Epithelial cell of esophagus (primary cell): ENCODE measurements around a stretch of chr9.

- RRBS = no CpG with 5 or more reads among the region's 22 CpGs
These were observed 2.3 kb upstream of the PTGDS start for GRCh38 chr9:136974665-136975650.

DNA sequence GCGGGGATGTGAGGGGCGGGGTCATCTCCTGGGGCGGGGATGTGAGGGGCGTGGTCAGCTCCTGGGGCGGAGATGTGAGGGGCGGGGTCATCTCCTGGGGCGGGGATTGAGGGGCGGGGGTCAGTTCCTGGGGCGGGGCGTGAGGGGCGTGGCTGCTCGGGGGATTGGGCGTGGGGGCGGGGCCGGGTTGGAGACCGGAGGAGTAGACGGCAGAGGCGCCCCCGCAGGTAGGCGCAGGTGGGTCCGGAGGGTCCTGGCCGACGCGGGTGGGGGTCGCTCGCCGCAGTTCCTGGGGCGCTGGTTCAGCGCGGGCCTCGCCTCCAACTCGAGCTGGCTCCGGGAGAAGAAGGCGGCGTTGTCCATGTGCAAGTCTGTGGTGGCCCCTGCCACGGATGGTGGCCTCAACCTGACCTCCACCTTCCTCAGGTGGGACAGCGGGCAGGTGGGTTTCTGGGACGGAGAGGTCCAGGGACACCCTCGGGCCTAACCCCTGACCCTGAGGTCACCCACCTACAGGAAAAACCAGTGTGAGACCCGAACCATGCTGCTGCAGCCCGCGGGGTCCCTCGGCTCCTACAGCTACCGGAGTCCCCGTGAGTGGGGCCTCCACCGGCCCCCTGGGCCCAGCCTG, 1.5 kb downstream of the PTGDS start:
- RRBS = 8% methylated on average over 16 of the region's 46 CpGs

DNA sequence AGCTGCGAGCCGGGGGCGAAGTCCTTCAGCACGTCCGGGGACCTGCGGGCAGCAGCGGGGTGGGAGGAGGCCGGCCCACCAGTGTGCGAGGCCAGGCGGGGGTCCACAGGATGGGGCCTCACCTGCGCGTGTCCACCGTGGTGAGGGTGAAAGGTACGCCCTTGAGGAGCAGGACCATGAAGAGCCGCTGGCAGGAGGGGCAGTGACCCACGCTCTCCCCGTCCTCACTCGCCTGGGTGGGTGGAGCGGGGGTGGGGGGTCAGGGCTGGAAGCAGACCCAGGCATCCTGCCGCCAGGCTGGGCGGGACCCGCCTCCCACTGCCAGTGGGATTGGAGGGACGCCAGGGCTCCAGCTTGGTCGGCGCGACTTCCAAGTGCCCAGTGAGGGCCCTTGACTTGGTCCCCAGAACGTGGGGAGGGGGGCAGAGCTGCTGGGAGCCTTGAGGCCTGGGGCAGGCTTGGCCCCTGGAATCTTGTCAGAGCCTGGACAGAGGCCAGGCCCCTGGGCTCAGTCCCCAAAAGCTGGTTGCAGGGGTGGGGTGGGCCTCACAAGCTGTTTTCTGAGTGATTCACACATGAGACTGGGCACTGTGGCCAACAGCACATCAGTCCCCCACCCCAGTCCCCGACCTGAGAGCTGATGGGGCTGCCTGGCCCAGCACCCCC, 709 bp downstream of the CLIC3 start:
- RRBS = 25% methylated on average over 3 of the region's 28 CpGs

DNA sequence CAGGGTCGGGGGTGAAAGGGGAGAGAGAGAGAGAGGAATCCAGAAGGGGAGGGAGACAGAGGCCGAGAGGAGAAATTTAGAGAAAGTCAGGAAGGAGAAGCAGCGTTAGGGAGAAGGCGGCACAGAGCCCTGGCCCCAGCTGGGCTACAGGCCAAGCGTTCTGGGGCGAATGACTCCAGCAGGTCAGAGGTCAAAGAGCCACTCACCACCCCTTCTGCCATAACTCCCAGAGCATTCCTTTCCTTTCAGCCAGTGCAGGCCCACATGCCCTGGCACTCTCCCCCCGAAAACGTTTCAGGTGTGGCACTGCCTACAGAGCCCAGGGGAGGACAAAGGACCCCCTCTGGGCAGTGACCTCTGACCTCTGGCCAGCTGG, 5.0 kb downstream of the ABCA2 start:
- RRBS = no CpG with 5 or more reads among the region's 8 CpGs

DNA sequence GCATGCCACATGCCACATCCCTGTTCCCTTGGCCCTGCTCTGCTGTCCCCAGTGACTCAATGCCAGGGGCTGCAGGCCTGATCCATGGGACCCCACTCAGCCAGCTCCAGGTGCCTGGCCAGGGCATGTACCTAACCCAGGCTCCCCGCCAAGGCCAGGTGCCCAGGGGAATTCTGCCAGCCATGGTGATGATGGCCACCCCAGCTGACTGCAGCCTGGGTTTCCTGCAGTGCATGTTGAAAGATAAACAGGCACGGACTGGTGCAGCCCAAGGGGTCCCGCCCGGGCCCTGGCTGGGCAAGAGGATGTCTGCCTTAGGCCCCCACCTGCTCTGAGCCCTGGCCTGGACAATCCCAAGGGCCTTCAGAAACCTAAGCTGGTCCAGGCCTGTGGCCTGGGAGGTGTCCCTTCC, 1.2 kb downstream of the ABCA2 start:
- RRBS = no CpG with 5 or more reads among the region's 4 CpGs

- RRBS = 13% methylated on average over 6 of the region's 20 CpGs
These were observed 2.8 kb upstream of the FUT7 start for GRCh38 chr9:137034569-137035158.

DNA sequence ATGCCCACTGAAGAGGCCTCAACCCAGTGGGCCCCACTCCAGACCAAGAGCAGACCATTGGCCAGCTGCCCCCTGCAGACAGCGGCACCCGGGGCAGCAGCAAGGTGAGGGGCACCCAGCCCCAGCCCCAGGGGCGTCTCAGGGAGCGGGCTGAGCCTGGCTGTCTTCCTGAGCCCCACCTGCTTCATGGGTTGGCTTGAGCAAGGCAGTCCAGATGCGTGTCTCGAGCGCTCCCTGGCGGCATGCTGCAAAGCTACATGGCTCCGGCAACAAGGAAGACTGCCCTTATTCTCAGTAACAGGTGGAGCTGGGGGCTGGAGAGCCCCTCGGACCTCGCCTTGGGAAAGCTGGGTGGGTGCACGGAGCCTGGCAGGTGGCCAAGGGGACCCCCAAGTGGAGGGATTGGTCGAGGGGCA, 3.3 kb upstream of the FUT7 start:
- RRBS = 0% methylated on average over 2 of the region's 13 CpGs

DNA sequence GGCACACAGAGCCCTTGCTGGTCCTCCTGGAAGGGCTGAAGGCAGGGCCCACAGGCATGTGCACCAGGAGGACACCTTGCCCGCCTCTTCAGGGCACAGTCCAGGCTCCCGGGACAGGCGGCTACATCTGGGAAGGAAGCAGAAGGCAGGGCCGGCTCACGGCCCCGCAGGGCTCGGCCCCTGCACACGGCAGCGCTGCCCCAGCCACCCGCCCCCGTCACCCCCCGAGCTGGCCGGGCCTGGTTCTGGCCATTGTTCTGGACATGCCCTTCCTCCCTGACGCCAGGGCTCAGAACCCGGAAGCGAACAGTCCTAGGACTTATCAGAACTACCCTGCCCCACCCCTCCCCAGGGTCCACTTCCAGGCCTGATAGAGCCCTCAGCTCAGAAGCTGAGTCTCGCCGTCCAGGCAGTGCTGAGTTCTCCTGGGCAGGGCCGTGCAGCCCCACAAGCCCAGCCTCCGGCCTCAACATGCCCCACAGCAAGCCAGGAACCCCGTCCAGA, 3.0 kb downstream of the NPDC1 start:
- RRBS = 88% methylated on average over 3 of the region's 21 CpGs

DNA sequence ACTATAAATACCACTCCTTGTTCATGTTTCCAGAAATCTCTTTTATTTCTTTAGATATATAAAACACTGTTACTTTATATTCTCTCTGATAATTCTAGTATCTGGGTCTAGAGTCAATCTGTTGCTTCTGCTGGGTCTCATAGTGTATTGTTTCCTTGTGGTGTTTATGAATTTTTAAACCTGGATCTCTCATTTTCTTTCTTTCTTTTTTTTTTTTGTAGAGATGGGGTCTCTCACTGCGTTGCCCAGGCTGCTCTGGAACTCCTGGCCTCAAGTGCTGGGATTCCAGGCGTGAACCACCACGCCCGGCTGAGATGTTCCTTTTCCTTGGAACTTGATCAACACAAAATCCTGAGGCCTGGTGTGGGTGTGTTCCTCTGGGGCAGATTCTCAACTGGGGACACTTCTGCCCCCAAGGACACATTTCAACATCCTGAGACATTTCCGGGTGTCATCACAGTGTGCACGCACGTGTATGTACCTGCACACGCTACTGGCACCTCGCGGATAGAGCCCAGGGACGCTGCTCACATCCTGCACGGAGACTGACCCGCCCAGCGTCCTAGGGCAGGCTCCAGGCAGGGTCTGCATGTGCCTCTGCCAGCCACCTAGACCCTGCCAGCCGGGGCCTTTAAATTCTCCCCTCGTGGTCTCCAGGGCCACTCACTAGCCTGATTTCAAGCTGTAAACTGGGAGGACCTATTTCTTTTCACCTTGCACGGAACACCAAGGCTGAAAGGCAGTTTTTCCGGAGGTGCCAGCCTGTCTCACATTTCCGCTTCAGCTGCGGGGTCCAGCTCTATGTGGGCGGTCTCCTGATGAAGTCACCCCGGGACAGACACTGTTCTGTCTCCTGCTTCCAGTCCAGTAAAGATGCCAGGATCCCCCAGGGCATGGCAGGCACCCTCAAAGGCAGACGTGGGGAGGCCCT, 8.0 kb downstream of the SAPCD2 start:
- RRBS = no CpG with 5 or more reads among the region's 23 CpGs

DNA sequence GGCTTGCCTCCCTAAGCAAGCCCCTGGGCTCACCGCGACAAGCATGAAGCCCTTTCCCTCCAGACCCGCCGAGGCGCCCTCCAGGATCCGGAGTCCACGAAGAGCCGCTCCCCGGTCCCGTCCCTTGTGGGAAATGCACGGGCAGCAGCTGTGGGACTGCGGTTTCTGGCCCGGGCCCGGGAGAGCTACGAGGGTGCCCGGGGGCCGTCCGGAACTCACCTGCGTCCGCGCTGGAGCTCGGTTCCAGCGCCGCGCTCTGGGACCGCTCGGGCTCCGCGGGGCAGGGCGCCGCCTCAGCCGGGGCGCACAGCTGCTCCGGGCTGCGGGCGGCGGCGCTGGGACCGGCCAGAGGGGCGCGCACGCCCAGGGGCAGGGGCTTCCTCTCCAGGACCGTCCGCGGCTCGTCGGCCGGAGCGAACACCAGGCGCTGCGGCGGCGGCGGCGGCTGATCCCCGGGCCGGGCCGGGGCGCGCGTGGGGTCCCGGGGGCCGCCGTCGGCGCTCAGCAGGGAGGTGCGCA, 627 bp downstream of the SAPCD2 start:
- RRBS = 1% methylated on average over 39 of the region's 67 CpGs

DNA sequence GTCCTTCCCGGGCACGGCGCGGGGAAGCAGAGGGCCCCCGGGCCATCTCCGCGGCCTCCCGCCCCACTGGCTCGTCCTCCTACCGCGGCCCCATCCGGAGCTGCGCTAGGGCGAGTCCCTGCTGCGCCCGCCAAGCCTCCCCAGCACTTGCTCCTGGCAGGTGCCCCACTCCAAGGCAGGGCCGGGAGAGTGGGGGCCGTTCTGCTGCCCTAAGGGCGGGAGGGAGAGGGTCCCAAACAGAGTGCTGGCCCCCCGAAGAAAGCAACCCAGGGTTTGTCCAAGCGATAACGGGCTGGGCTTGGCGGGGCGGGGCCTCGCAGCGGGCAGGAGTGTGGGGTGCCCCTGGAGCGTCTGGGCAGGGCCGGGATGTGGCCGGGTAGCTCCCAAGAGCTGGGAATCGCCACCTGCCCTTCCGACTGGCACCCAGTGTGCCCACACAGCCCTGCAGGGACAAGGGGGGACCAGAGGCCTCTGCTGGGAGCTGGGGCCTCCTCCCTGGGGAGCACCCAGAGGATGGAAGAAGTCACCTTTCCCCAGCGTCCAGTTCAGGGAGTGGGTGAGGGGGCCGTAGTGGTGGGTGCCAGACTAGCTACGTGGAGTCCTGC, 461 bp upstream of the DPP7 start:
- RRBS = 3% methylated on average over 14 of the region's 34 CpGs

DNA sequence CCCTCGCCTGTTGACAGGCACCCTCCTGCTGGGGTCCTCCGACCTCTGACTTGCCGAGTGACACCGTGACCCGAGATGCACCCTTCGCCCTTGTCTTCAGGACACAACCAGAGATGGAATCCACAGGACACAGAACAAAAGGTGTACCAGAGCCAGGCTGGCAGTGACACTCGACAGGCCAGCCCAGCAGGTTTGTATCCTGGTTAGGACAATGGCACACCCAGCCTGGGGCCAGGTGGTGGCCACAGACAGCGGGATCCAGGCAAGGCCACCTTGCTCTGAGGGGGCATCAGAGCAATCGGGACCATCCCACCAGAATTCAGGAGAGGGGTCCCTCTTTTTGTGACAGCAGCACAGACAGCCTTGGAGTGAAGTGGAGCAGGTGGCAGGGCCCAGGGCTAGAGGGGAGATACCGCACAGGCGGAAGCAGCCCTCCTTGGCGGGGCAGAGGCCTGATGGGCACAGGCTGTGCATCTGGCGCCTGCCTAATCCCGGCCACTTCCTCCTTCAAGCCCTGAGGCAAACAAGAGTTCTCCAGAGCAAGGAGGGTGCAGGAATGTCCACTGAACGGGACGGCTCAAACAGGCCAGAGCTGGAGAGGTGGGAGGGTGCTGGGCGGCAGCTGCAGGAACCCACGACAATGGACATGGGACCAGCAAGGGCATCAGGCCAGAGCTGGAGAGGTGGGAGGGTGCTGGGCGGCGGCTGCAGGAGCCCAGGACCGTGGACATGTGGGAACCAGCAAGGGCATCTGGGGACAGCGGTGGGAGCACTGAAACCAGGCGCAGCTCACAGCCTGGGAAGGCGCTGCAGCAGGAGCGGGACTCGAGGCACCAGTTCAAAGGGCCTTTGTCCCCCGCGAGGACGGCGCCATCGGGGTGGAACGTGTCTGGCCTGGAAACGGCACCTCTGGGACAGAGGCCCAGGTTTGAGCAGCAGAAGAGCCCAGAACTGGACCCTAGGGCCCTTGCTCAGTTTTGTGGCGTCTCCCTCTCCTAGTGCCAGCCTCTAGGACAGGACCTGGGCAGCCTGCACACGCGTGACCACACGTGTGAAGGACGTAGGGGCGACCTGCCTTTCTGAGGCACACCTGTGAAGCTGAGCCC, 1.6 kb upstream of the TMEM210 start:
- RRBS = no CpG with 5 or more reads among the region's 39 CpGs

DNA sequence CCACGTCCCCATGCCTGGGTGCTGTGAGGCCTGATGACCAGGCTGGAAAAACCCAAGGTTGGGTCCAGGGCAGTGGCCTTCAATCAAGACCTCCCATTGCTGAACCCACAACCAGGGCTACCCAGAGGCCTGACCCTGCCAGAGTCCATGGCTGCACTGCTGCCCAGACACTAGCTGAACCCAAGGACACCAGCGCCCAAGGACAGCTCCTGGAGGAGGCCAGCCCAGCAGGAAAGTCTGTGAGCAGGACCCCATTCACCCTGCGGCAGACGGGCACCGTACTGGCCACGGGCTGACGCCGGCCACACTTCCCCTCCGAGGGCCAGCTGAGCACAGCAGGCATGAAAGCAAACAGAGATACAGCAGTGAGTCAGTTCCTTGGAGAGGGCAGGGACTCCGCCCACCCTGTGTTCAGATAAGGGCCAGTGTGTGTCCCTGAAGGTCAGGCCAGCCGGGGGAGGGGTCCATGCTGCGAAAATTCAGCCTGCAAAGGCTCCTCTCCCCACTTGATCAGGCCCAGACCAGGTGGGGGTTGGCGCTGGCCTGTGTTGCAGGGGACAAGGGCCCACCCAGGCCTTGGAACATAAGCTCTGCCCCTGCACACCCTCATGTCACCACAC, 1.5 kb downstream of the ENSG00000284976 start:
- RRBS = no CpG with 5 or more reads among the region's 13 CpGs

GRCh38 chr9:137223243-137224351, 1.4 kb upstream of the CYSRT1 start:
- RRBS = 2% methylated on average over 13 of the region's 67 CpGs

- RRBS = no CpG with 5 or more reads among the region's 30 CpGs
These were observed 1.8 kb downstream of the TUBB4B start for GRCh38 chr9:137242717-137243372.

DNA sequence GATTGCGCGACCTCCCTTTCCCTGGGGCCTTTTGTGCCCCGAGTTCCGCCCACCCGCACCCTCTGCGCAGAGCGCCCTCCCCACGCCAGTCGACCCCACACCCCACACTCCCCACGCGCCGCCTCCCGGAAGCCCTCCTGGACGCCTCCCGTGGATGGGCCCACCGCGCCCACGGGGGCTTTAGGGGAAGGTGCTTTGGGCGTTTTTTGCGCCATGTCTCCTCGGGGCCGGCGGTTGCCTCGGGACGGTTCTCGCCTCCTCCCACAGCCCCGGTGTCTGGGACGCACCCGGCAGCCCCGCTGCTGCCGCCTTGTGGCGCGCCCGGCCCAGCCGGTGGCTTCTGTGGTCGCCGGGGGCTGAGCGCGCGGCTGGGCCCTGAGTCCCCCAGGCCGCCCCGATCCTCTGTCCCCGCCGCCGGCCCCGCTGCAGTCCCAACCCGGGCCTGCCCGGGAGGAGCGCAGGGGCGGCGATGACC, 3.2 kb downstream of the TOR4A start:
- RRBS = 11% methylated on average over 19 of the region's 51 CpGs

DNA sequence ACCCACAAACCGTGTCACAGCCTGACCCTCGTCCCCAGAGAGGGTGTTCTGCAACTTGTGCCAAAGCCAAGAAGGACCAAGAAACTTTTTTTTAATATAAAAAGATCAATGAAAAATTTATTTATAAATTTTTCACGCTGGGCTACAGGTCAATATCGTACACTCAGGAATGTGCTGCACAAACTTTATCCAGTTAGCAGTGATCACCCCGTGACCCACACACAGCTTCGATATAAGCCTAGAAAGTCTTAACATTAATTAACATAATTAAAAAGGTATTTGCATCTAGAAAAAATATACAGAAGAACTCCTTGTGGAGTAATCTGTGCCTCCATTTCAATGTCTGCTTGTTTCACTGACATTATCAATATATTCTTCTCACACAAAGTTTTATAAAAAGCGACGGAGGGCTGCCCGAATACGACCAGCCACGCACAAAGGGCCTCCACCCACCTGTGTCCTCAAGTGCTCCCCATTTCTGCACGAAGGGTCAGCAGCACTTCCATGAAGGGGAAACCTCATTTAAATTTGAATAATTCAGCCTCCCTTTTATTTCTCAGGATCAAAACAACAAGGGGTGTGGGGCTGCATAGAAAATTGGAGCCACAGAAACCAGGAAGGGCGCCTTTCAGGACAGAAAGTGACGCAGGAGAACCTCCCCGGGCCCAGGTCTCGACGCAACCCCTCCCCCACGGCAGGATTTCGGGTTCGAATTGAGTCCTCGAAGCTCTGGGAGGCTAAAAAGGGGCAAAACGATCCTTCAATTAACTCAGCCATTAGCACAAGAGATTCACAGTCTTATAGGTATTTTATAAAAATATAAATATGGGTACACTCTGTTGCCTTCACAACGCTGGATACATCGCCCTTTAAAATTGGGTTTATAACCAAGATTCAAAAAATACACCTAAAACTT, 2.3 kb downstream of the NRARP start:
- RRBS = no CpG with 5 or more reads among the region's 24 CpGs

DNA sequence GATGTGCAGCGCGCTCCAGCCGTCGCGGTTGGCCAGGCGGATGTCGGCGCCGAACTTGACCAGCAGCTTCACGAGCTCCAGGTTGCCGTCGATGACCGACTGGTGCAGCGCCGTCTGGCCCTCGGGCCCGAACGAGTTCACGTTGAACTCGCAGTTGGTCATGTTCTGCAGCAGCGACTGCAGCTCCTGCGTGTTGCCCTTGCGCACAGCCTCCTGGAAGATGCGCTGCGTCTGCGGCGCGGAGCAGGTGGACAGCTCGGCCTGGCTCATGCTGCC, 474 bp downstream of the NRARP start:
- RRBS = no CpG with 5 or more reads among the region's 29 CpGs

DNA sequence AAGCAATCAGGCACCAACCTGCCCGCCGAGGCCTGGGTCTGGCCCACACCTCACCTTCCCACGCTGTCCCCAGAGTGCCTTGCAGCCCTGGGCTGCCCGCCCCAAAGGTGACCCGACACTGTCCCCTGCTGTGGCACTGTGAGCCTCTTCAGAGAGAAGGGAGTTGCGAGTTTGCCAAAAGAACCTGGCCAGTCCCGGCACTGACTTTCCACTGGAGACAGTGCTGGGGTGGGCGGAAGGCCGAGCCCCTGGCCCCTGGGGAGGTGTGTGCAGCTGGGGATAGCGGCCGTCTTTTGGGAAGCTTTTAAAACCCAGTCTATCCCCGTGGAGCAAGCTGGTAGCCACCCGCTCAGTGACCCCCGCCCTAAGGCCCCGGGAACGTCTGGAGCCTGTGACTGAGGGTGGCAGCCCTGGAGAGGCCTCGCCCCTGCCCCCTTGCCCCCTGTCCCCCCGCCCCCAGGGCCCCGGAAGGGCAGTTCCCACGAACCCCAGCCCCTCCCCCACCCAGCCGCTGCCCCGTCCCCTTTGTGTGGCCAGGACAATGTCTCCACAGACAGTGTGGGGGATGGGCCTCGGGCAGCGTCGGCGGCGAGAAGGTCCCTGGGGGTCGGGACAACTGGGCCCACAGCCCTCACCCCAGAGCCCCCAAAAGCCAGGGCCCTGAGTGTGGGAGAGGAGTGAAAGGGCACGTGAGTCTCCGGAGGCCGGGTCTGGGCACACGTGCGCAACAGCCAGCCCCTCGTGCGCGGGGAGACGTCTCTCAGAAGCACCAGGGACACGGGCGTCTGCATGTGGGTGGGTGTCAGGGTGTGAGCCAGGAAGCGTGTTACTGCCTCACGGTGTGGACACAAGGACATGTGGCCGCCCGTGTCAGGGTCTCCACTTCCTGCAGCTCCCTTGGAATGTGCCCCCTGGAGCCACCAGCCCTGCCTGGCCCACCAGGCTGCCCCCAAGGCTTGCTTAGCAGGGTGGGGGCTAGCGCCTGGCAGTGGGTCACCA, 12.4 kb upstream of the NRARP start:
- RRBS = 24% methylated on average over 2 of the region's 44 CpGs

DNA sequence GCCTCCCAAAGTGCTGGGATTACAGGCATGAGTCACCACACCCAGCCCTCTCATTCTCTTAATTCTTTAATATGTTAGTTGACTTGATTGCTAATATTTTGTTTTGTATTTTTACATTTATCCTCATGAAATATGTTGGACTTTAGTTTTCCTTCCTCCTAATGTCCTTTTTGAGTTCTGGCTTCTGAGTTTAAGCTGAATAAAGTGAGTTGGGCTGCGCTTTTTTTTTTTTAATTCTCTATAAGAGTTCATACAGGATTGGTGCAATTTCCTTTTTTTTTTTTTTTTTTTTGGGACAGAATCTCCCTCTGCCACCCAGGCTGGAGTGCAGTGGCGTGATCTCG, 59.9 kb downstream of the EXD3 start:
- RRBS = no CpG with 5 or more reads among the region's 3 CpGs